Duodenum (tissue), 1 donor: ENCODE data around the gene ANKRD61.

- PRO-cap, result no peak
Observed at GRCh38 chr7:3700789-3701269, 399.8 kb downstream of the SDK1 start.

DNA sequence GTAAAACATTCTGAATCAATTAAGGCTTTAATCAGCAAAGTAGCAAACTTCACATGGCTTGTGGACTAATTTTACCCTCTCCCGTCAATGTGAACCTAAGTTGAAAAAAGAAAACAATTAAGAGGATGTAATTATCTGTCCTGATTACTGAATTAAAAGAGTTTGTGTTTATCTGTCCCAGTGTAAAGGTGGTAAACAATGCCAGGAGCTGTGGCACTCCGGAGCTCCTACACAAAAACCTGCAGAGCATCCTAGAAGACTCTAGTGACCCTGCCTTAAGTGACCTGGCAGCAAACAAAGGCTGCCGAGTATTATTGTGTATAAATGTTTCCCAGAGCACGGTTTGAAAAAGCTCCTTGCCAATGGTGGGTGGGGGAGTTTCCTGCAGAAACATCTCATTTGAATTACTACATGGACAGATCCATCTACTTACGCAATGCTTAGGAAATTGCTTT is 560.7 kb downstream of the SDK1 start:
- PRO-cap, result no peak

DNA sequence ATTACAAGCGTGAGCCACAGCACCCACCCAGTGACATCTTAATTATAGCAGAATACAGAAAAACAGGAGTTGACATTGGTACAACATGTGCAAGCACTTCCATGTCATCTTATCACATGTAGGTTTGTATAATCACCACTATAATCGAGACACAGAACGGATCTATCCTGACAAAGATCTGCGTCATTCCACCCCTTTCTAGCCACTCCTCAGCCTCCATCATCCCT is 262.3 kb upstream of the FOXK1 start:
- PRO-cap, result unidirectional peak, minus-strand start at position 110 of the sequence

DNA sequence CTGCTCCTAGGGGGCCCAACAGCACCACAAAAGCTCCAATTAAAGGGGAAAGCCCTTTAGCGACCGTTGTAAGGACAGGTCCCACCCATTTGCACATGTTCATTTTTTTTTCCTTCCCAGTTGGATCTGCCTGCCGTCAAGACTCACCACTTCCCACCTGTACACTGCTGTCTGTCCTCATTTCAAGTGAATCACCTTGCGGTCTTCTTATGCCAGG is 147.4 kb upstream of the FOXK1 start:
- PRO-cap, result unidirectional peak, plus-strand start at position 102 of the sequence

- PRO-cap, result no peak
Observed at GRCh38 chr7:4689422-4690442, 7.6 kb downstream of the FOXK1 start.

- PRO-cap, result no peak
Observed at GRCh38 chr7:4692014-4692448, 9.9 kb downstream of the FOXK1 start.

DNA sequence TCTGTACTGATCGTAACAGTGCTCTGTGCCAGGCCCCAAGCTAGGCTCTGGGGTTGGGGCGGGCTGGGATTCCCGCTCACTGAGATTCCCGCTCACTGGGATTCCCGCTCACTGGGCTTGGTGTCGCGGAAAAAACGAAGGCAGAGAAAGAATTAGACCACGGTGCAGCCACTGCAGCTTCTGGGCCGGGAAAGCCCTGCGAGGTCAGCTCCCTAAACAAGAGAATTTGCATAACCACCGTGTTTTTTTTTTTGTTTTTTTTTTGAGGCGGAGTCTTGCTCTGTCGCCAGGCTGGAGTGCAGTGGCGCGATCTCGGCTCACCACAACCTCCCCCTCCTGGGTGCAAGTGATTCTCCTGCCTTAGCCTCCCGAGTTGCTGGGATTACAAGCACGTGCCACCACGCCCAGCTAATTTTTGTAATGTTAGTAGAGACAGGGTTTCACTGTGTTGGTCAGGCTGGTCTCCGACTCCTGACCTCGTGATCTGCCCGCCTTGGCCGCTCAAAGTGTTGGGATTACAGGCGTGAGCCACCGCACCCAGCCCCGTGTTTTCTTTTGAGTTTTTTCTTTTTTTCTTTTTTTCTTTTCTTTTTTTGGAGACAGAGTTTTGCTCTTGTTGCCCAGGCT is 31.3 kb downstream of the FOXK1 start:
- PRO-cap, result no peak

- PRO-cap, result unidirectional peak, plus-strand start at chr7:4788165
Observed at GRCh38 chr7:4787877-4788306, 12.5 kb downstream of the AP5Z1 start.

DNA sequence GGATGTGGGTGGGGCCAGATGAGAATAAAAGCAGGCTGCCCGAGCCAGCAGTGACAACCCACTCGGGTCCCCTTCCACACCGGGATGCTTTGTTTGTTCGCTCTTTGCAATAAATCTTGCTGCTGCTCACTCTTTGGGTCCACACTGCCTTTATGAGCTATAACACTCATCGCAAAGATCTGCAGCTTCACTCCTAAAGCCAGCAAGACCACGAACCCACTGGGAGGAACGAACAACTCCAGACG is 18.8 kb downstream of the AP5Z1 start:
- PRO-cap, result no peak

DNA sequence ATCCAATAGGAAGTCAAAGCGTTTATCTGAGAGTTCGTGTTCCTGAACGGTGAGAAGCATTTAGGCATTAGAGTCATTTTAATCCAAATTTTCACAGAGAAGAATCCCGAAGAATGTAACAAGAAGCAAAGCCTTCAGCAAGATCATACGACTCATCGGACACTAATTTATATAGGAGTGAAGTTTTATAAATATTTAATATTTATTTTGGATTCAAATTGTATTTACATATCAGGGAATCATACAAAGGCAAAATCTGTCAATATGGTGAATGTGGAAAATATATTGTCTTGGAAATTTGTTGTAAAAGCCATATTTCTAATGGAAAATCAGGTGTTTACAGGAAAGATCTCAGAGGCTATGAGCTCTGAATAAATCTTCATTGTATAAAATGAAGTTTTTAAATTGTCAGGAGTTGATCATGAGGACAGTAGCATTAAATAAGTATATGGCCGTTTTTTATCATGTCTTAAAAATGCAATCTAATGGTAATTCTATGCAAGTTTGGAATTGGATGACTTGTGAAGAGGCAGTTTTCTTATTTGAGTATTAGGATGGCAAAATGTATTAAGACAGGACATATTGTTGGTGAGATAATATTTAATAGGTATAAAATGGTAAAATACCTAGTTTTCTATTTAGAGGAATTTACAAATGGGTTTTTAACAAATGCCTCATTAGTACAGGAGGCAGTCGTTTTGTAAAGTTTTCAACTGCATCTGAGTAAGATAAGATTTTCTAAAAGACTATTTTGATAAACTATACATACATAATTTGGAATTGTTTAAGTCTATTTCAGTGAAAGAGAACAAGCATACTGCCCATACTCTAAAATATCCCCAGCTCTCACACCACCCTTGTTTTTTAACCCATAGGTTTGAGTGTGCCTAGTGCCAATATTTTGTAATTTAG is 20.2 kb downstream of the RBAK start:
- PRO-cap, result no peak

DNA sequence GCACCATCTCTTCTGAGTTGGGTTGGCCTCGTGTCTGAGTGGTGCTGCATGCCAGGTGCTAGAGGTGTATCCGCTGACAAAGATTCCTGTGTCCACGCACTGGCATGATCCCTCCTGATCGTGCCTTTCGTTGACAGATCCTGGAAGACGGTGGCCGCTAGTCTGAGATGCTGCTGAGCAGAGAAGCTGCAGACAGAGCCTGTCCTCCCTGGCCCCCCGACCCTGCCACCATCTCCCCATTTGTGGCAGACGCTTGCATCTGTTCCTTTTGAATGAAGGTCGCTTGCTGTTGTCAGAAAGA is 22.9 kb downstream of the WIPI2 start:
- PRO-cap, result no peak

DNA sequence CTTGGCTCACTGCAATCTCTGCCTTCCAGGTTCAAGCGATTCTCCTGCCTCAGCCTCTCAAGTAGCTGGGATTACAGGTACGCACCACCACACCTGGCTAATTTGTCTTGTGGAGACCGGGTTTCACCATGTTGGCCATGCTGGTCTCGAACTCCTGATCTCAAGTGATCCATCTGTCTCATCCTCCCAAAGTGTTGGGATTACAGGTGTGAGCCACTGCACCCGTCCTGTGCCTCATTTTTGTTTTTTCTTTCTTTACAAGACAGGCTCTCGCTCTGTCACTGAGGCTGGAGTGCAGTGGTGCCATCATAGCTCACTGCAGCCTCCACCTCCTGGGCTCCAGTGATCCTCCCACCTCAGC is 21.8 kb downstream of the SLC29A4 start:
- PRO-cap, result no peak

DNA sequence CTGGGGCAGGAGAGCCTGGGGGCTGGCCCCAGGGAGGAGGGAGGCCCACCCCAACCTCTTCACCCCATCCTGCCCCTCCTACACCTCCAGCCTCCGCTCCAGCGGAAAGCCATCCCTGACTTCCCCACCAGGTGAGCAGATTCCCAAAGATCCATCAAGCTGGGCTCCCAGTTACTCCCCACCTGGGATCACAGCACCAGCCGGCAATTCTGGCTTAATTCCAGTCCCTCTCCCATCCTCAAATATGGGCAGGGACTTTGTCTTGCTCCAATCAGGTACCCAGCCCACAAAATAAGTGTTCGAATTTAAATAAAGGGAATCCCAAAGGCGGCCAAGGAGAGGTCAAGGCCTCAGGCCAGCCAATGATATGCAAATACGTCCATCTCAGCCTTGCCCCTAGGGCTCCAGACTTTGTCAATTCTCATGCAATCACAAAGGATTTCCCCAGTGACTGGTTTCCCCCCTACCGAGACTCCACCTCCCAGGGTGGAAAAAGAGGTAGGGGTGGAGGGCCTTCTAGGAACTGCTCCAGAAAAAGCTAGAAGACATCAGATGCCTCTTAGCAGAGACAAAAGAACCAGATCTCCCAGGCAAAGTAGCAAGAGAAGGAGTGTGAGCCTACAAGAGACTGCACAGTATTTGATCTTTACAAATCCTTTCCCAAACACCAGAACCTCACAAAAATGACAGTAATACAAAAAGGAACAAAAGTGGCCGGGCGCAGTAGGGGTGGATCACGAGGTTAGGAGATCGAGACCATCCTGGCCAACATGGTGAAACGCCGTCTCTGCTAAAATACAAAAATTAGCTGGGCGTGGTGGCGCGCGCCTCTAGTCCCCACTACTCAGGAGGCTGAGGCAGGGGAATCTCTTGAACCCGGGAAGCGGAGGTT is 16.0 kb downstream of the TNRC18 start:
- PRO-cap, result no peak

DNA sequence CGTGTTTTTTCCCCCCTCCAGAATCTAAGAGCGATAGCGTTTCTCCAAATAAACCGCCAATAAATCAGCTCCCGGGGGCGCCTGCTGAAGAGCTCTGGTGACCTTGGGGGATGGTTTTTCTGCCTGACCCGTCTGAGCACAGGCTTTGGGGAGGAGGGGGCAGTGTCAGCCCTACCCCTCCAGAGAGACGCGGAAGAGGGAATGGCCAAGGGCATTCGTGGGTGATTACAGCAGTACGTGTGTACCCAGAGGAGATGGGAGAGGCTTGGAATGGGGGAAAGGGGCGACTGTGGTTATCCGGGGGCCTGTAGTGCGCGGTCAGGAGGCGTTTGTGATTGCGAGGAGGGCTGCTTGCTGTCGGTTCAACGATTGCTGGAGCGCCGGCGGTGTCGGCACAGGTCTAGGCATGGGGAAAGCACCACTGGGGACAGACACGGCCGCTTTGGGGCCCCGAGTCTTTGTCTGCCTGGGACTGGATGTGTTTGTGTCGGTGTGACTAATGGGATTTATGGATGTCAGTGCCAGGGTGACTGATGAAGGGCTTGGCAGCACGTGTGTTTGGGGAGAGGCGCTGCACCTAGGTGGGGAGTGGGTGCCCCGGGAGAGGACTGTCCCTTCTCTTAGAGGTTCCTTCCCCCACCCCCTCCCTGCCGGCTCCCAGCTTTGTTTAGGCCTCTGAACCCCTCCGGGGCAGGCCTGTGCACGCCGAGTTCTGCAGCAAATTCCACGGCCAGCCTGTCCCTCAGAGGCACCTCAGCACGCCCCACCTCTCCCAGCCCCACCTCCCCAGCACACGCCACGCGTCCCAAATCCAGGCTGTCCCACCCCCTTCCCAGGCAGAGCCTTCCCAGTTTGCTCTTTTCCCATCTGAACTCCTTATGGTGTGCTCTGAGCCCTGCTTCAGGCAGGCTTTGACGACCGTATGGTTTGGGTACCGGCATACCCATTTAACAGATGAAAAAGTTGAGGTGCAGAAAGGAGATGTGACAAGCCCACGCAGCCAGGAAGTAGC is 6.2 kb upstream of the TNRC18 start:
- PRO-cap, result bidirectional peak, plus-strand start at position 214 of the sequence, minus-strand start outside the sequence; unidirectional peak, minus-strand start at position 460 of the sequence; unidirectional peak, minus-strand start at position 737 of the sequence

GRCh38 chr7:5552565-5553131 is 22.2 kb upstream of the ACTB start:
- PRO-cap, result bidirectional peak, plus-strand start at chr7:5552887, minus-strand start at chr7:5552917

GRCh38 chr7:5591366-5591960 is 1.2 kb upstream of the FSCN1 start:
- PRO-cap, result no peak

GRCh38 chr7:5605671-5606661 is 13.3 kb downstream of the FSCN1 start:
- PRO-cap, result no peak

DNA sequence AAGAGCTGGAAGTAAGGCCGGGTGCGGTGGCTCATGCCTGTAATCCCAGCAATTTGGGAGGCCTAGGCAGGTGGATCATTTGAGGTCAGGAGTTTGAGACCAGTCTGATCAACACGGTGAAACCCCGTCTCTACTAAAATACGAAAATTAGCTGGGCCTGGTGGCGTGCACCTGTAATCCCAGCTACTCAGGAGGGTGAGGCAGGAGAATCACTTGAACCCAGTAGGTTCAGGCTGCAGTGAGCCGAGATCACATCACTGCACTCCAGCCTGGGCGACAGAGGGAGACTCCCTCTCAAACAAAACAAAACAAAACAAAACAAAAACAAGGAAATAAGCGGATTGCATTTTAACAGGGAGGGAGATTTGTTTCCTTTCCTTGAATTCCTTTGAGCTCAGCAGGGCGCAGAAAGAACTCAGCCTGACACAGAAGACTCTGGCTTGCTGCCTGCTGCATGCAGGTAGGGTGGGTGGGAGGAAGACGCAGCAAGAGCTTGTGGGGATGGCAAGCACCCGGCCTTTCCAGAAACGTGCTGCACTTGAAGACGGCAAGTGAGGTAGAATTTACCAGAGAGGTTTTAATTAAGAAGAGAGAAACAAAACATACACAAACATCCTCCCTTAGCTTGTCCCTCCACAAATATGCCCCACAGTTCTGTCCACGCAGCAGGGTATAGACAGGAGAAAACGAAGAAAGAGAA is 40.8 kb downstream of the FSCN1 start:
- PRO-cap, result no peak

DNA sequence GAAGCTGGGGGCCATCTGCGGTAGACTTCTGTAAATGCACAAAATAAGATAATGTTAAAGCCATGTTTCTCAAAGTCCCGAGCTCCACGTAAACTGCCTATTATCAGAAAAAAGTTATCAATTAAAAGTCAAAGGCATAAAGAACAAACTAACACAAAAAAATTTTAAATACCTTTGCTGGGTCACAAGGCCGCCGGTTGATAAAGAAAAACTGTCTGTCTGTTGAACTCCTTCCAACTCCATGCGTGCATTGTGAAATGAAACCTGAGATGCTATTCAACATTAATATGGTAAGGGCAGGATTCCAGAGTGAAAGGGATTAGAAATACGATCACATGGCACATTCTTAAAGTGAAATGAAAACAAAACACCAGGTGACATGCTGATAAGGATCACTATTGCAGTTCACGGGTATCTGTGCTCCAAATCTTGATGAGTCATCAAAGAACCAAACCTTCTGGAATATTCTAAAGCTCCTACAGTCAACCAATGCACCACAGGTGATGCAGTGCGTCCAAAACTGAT is 13.4 kb downstream of the PMS2 start:
- PRO-cap, result no peak

GRCh38 chr7:6031043-6031672 is at the start of gene ANKRD61:
ANKRD61 (plus strand) TSS chr7:6031376.
- PRO-cap, result no peak